HTERT-HM (cell line): ENCODE data around the genes RACGAP1 and SLC11A2.

DNA sequence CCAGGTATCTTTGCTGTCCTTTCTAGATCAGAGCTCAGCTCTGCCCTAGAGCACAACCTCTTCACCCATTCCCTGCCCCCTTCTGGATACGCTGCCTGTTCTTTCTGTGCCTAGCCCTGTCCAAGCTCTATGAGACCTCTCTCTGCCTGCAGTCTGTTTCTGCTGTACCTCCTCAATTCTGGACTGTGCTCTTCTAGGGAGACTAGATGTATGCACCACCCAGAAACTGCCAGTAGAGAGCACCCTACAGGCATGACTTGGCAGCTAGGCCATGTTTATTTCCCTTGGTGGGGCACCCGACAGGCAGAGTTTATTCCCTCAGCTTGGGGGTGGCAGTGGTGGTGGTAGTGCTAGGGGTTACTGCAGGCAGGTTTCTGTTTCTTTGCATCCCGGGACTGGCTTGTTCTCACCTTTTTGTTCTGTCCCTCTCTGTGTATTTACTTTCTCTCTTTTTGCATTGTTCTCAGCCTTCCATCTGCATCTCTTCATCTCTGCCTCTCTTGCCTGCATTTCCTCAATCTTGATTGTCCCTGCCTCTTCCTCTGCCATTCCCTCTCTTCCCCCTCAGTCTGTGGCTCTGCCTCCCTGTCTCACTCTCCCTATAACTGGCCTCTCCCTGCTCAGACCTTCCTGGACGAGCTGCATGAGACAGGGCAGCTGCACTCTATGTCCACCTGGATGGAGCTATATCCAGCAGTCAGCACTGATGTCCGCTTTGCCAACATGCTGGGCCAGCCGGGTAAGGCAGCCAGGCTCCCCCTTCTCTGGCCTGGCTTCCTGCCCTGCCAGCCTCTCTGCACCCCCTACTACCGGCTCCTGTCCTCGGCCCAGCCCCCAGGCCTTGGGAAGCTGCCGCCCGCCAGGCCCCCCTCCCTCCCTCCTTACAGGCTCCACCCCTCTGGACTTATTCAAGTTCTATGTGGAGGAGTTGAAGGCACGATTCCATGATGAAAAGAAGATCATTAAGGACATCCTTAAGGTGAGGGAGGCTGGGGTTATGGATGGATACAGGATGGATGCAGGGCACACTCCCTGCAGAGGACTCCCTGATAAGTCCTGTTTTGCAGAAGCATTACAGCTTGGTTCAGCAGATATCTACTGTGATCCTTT is 13.8 kb downstream of the PRPF40B start:
- RRBS = 22% methylated on average over 2 of the region's 11 CpGs

GRCh38 chr12:49643690-49644879 is 20.7 kb downstream of the PRPF40B start:
- RRBS = no CpG with 5 or more reads among the region's 15 CpGs

DNA sequence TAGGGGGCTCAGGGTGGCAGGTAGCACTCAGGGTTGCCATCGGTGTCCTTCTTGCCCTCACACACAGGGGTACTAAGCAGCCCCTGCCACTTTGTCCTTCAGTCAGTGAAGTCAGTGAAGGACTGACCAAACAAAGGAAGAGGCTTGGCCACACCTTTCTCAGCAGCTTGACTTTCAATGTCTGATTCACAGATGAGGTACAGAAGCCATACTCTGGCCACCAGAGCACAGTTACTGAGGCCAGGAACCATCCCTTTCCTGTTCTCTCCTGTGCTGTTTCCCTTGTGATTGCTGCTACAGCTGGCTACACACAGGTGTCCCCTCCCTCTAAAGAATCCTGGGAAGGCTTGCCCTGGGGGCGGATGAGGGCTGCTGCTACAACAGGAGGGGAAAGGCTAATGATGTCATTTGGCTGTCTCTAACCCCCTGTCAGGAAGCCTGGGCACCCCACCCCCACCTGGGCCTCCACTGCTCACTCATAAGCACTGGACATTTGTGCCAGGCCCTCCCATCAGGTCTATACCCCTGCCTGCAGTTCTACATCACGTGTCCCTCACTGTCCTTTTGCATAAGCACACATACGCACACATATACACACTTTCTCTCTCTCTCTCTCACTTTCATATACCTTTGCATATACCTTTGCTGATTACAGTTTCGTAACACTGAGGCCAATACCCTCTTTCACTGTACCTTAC is 41.3 kb downstream of the PRPF40B start:
- RRBS = no CpG with 5 or more reads among the region's 5 CpGs

DNA sequence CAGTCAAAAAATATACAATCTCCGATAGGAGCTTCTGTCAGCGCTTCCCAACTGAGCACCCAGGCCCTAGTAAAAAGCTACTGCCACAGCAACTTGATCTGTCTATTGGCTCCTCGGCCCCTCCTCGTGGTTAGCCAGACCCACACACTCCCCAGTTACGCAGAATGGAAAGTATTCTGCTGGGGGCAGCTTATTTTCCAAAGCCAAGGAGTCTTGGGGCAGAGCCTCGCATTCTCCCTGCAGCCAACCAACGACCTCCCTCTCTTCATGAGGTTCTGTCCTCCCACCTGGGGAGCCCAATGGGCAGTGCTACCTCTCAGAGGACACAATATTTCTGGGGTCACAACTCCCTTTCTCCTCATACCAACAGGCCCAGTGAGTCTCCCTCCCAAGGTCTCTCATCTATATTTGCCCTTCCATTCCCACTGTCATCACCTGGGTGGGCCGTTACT is 32.0 kb downstream of the FMNL3 start:
- RRBS = no CpG with 5 or more reads among the region's 8 CpGs

- RRBS = no CpG with 5 or more reads among the region's 7 CpGs
Observed at GRCh38 chr12:49705376-49705971, 1.7 kb downstream of the FMNL3 start.

DNA sequence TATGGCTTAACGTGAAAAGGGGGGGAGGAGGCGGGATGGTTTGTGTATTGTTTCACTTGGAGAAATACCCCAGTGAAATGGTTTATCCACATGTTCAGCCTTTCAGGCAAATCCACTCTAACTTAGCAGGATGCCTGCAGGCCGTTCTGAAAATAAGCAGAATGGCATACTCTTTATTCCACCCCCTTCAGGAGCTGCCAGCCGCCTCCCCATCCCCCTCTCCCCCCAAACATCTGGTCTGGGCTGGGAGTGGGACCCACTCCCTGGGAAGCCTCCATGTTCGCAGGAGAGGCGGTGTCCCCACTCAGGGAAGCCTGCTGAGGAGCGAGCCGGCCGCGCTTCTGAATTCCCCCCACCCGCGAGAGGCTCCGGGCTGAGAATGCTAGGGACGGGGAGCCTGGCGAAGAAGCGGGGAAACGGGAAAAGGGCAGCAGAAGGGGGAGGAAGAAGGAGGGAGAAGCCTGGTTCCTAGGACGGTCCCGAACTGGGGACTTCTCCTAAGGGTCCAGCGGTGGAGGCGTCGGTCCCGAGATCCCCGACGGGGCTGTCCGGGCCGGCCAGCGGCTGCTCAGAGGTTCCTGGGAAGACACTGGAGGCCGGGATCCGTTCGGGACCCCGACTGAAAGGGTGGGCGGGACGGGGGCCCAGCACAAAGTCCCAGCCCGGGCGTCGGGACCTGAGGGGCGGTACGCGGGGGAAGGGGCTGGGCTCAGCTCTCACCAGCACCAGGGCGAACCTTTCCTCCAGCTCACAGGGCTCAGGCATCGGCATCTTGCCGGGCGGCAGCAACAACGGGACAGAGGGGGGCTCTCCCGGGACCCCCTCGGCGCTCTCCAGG is 651 bp downstream of the FMNL3 start:
- RRBS = 1% methylated on average over 16 of the region's 48 CpGs

DNA sequence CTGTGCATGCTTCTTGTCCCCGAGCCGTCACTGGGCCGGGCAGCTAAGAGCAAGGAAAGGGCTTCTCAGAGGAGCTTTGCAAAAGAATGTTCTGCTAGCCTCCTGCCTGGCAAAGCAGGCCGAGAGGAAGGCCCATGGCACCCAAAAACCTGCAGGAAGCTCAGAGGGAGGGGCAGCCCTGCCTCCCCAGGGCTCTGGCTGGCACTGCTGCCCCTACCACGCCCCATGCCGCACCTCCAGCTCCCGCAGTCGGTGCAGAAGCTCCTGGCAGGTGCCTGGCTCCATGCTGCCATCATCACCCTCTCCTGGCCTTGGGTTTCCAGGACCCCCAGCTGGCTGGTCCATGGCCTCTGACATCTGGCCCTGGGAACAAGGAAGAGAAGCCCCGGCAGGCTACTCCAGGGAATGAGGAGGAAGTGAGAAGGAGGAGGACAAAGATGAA is 24.5 kb downstream of the NCKAP5L start:
- RRBS = no CpG with 5 or more reads among the region's 9 CpGs

DNA sequence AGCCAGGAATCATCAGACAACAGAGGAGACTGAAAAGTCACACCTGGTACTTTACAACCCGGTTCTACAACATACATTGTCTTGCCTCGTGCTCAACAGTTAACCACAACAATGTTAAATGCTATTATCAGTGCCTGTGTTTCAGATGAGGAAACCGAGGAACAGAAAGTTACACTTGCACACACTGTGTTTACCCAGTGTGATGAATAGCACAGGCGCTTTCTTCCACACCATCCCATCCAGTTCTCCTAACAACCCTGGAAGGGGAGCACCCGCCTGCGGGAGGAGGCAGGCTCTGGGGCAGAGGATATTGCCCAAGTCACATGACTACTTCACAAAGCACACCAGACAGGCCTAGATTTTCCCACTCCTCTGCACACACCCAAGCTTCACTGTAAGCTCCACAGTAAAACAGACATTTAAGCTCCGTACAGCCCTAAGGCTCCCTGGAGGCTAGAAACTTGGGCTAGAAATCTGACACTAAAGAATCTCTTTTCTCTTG is 21.8 kb downstream of the NCKAP5L start:
- RRBS = no CpG with 5 or more reads among the region's 7 CpGs

DNA sequence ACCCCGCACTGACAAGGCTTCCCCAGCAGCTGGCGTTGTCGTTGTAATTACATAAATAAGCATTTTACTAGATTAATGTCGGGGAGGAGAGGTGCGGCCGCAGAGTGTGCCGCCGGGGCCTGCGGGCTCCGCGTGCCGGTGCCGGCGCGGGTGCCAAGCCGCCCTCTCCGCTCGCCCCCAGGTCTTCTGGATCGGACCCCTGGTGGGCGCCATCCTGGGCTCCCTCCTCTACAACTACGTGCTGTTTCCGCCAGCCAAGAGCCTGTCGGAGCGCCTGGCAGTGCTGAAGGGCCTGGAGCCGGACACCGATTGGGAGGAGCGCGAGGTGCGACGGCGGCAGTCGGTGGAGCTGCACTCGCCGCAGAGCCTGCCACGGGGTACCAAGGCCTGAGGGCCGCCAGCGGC is 4.7 kb downstream of the AQP2 start:
- RRBS = no CpG with 5 or more reads among the region's 37 CpGs

GRCh38 chr12:50024702-50025573 is at the start of gene RACGAP1:
RACGAP1 (minus strand) TSS chr12:50025494.
- RRBS = 0% methylated on average over 3 of the region's 52 CpGs

- RRBS = no CpG with 5 or more reads among the region's 5 CpGs
Observed at GRCh38 chr12:50175857-50176515, 8.8 kb upstream of the CERS5 start.

DNA sequence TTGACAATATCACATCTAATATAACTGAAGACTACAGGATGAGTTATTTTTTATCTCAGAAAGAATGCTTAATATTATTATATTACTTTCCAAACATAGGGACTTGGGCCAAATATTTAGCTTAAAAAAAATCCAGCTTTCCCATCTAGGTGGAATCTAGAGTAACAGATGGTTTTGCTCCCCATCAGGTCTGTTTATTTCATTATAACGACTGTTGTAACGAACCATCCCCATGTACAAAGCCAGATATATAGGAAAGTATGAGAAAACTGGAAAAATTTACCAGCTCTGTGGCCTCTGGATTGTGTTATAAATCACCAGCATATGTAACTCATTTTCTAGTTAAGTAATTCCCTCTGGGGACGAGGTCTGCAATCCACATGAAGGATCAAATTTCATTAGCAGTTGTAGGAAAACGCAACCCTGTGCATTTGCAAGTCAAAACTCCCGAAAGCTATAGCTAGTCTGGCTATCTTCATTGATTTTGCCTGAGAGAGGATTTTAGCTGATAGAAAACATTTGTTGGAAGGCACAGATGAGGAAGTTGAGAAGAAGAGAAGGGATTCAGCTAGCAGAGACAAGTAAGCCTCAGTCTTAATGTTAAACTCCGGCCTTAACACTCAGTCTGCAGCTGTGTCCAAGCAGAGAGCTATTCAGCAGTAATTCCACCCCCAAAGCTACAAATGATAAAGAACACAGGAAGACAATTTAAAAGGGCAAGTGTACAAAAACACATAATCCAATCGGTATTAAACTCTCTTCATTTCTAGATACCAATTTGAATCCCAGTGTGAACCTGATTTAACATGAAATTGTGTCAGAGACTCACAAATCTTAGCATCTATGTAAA is 54.1 kb upstream of the CERS5 start:
- RRBS = no CpG with 5 or more reads among the region's 7 CpGs

DNA sequence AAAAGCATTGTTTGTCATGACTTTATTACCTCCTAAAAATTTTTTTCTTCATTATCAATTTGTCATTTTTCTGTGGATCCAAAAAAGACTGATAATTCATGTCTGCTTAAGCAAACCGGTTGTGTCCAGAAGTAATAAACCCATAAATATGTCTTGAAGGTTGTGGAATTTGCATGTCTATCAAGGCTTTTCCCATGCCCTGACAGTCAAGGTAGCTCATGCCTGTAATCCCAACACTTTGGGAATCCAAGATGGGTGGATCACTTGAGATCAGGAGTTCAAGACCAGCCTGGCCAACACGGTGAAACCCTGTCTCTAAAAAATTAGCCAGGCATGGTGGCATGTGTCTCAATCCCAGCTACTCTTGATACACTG is 19.9 kb upstream of the DIP2B start:
- RRBS = no CpG with 5 or more reads among the region's 2 CpGs

DNA sequence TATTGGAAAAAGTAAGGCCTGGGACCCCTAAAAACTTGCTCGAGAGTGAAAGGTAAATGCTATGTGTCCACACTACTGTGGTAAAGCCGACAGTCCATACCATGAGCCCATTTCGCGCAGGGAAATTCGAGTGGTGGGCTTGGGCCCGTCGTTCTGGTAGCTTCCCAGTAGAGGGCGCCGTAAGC is 167 bp upstream of the DIP2B start:
- RRBS = no CpG with 5 or more reads among the region's 9 CpGs

GRCh38 chr12:50555375-50555833 is 50.6 kb downstream of the DIP2B start:
- RRBS = no CpG with 5 or more reads among the region's 4 CpGs

DNA sequence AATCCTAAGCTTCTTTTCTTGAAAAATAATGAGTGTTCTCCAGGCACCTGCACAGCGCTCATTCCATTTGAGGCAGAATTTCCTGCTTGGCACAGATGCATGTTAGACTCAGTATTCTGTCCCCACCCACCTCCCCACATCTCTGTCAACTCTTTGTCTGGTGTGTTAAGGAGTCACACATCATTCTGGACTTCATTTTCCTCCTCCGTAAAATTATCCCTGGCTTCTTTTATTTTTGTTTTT is 104.2 kb upstream of the ATF1 start:
- RRBS = no CpG with 5 or more reads among the region's 2 CpGs

GRCh38 chr12:50660026-50660440 is 103.9 kb upstream of the ATF1 start:
- RRBS = no CpG with 5 or more reads among the region's 4 CpGs

DNA sequence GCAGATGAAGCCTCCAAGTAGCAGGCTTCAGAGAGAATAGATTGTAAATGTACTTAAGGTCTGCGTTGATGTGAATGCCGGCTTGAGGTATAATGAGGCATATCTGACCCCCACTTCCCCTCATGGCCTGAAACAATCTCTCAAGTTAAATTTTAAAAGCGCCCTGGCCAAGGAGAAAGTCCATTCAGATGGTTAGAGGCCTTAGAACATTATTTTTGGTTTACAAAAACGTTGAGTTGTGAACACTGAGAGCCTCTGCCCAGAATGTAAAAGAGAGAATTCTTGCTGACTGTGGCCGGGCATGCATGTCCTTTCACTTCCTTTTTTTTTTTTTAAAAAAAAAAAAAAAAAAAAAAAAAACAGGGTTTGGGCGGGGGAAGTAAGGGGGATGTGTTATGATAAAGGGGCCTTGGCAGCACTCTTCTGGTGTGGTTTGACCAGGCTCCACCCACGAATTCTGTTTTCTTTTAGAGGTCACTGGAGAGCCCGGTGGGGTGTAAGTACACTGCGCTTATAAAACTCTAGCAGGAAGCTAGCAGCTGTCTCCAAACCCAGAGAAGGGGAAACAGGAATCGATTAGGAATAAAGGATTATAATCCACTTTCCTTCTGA is 513 bp upstream of the METTL7A start:
- RRBS = no CpG with 5 or more reads among the region's 10 CpGs

- RRBS = under 1% methylated on average over 10 of the region's 32 CpGs
Observed at GRCh38 chr12:51026069-51026454, at the start of gene SLC11A2. SLC11A2 (minus strand) TSS chr12:51026384.

DNA sequence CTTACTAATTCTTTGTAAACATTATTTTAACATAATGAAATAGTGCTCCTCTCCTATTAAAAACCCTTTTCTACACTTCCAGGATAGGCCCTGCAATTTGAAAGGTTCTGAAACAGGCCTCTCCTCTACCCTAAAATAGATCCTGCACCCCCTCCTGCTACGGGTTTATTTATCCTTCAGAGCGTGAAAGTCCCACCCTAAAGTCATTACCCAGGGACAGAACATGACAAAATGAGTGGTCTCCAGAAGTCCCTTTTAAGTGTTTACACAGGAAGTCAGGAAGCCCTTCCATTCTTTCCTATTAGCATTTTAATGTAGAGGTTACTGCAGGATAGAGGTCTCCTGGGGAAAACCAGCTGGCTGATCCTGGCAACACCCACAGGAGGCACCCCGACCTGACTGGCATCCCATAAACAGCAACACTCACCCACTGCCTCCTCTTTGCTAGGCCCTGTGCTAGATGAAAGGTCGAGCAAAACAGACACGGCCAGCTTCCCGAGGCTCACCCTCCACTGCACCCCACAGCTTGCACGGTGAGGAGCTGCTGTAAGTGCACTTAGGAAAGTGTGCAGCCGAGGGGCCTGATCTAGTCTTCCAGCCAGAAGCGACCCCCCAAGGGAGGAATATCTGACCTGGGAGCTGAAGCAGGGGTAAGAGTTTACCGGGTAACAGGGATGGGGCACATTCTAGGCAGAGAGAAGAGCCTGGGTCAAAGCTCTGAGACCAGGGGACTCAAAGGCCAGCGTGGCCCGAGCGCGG is 8.9 kb downstream of the DAZAP2 start:
- RRBS = no CpG with 5 or more reads among the region's 14 CpGs